AG08470 (cell line): Measurements from ENCODE around the genes ELF2, MAML3 and UCP1.

- RRBS: no CpG with 5 or more reads among the region's 1 CpG
Measured at GRCh38 chr4:133934440-133934792, 267.2 kb downstream of the PABPC4L start.

- RRBS: no CpG with 5 or more reads among the region's 7 CpGs
Measured at GRCh38 chr4:134627228-134627771, 425.7 kb upstream of the PABPC4L start.

DNA sequence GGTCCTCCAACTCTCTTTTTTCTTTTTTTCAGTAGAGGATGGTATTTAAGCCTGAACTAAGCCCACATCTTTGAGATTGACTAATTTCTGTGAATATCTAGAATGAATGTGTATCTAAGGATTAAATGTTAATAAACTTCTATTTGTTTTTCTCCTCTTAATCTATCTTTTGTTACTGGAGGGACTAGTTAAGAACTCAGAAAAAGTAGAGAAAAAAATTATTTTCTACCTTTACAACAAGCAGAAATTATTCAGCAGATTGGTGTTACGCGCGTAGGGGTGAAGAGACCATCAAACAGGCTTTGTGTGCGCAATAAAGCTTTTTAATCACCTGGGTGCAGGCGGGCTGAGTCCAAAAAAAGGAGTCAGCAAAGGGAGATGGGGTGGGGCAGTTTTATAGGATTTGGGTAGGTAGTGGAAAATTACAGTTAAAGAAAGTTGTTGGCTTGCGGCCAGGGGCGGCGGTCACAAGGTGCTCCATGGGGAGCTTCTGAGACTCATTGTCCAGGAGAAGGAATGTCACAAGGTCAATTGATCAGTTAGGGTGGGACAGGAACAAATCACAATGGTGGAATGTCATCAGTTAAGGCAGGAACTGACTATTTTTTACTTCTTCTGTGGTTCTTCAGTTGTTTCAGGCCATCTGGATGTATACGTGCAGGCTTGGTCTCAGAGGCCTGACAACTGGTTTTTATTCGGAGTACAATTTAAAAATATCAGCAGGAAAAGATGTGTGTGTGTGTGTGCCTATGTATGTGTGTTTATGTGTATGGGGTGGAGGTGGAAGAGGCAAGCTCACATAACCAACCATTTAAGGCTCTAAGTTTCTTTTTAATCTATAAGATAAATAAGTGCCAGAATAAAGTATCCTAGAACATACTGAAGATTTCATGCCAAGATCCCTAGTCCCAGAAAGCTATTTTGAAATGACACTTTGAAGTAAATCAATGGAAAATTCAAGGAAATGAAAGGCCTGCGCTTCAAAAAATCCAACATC is 129.2 kb downstream of the SLC7A11 start:
- RRBS: no CpG with 5 or more reads among the region's 11 CpGs

DNA sequence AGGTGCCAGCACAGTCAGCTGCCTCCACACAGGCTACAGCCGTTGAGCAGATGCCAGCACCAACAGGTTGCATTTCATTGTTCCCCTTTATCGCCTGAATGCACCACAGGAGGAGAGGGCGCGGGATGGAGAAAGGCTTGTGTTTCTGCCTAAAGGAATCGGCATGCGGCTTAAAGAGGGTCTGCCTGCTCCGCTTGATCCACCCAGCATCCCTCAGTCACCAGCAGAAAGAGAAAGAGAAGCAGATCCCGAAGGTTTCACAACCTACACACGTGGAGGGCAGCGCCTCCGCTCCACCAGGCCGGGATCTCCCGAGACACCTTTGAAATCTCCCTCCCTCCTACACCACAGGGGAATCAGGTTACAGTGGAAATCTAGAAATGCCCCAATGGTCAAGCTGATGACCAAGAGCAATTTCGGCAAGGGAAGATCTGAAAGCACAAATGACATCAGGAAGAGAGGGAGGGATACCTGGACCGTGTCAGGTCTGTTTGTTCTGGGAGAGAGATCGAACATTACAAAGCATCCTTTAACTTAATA is 332.7 kb upstream of the NOCT start:
- RRBS: no CpG with 5 or more reads among the region's 16 CpGs

GRCh38 chr4:139019237-139020113 is 3.9 kb downstream of the NOCT start:
- RRBS: no CpG with 5 or more reads among the region's 8 CpGs

DNA sequence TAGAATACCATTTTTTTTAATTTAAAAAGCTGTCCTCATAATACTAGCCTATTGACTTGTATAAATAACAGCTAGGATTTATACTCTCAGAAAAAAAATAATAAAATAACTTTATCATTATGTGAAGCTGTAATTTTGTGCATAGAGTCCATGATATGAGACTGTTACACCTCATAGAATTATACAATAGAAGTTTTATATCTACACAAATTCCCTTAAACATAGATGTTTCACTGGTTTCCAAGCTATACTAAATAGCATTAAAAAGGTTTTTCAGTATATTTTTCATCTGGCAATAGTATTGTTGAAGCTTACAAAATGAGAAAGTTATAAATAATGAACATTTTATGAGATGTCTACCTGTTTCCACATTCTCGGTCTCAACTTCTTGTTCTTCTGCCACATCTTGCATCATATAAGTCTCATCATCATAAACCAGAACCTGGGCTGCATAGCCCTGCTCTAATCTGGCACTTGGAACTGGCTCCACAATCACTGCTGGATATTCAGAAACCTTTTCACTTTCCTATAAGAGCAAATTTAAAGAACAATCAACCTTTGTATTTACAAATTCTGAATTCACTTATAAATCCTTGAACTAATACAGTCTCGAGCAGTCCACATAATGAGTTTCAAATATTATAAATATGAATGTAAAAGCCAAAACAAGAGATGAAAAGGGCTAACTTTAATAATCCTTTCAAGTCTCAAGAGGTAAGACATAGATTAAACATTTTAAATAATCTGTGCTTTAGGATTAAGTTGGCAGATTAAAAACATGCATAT is 52.0 kb downstream of the ELF2 start:
- RRBS: no CpG with 5 or more reads among the region's 2 CpGs

DNA sequence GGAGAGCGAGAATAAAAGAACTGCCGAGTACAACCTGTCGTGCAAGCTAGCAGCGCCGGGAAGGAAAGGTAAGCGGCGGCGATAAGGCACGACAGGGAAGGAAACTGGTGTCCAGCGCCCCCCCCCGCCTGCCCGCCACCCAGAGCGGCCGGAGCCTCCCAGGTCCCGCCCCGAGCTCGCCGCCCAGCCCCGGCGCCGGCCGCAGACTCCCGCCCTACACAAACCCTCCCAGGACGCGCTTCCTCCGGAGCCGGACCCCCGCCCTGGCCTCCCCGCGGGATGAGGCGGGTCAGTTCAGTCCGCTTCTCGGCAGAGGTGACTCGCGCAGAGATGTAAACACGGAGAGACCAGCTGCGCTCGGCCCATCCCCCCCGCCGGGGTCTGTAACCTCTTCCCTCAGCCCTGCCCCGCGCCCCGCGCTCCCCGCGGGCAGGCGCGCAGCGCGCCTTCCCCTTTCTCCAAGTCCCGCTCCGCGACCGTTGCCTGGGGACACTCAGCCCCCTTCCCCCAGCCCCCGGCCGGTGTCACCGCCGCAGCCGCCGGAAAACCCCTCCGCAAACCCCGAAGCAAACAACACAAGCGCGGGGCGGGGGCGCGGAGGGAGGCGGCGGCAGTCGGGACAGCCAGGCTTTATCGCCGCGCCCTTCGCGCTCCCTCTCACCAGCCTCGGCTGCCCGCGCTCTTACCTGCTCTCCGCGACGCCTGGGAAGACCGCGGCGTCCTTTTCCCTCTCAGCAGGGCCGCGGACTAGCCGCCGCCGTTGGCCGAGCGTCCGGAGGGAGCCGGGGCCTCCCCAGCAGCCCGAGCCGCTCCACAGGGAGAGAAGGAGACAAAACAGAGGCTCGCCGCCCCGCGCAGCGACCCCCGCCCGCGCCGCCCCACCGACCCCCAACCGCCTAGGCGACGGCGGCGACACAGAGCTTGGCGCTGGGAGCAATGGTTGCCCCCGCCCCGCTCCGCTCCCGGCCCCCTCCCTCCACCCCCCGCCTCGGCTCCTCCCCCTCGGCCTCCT is at the start of gene ELF2:
TSS of gene ELF2 (minus strand) at position 938 of the 1,012 bp plus-strand sequence.
- RRBS: 3% methylated on average over 21 of the region's 118 CpGs

- RRBS: under 1% methylated on average over 39 of the region's 86 CpGs
Measured at GRCh38 chr4:139177750-139178785, 1.1 kb upstream of the ELF2 start.

DNA sequence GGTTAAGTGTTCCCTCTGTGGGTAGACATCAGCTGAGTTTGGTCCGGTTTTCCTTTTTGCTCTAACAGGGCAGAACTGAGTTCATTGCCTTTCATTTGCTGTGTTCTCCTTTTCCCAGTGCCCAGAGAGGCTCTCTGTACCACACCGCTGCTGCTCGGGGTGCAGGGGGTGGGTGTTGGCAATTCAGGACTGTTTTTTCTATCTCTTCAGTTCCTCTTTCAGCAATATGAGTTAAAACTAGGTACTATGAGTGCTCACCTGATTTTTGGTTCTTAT is 17.3 kb downstream of the RAB33B start:
- RRBS: no CpG with 5 or more reads among the region's 3 CpGs

- RRBS: no CpG with 5 or more reads among the region's 6 CpGs
Measured at GRCh38 chr4:139552354-139553463, 3.3 kb downstream of the SETD7 start.

- RRBS: no CpG with 5 or more reads among the region's 3 CpGs
Measured at GRCh38 chr4:139791651-139792186, 126.1 kb downstream of the MGST2 start.

- RRBS: no CpG with 5 or more reads among the region's 3 CpGs
Measured at GRCh38 chr4:139841766-139842018, 176.1 kb downstream of the MGST2 start.

GRCh38 chr4:140048546-140048849 is 105.5 kb downstream of the MAML3 start:
- RRBS: no CpG with 5 or more reads among the region's 4 CpGs

- RRBS: 23% methylated on average over 9 of the region's 18 CpGs
Measured at GRCh38 chr4:140092316-140092795, 61.6 kb downstream of the MAML3 start.

GRCh38 chr4:140153717-140154602 is at the start of gene MAML3:
Gene MAML3, minus strand, starts transcription at chr4:140154184.
- RRBS: no CpG with 5 or more reads among the region's 79 CpGs

DNA sequence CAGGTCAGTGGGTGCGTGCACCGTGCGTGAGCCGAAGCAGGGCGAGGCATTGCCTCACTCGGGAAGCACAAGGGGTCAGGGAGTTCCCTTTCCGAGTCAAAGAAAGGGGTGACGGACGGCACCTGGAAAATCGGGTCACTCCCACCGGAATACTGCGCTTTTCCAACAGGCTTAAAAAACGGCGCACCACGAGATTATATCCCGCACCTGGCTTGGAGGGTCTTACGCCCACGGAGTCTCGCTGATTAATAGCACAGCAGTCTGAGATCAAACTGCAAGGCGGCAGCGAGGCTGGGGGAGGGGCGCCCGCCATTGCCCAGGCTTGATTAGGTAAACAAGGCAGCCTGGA is 14.0 kb downstream of the CLGN start:
- RRBS: no CpG with 5 or more reads among the region's 23 CpGs

GRCh38 chr4:140568706-140569377 is at the start of gene UCP1:
Gene UCP1, minus strand, starts transcription at chr4:140568961.
- RRBS: 3% methylated on average over 16 of the region's 59 CpGs

DNA sequence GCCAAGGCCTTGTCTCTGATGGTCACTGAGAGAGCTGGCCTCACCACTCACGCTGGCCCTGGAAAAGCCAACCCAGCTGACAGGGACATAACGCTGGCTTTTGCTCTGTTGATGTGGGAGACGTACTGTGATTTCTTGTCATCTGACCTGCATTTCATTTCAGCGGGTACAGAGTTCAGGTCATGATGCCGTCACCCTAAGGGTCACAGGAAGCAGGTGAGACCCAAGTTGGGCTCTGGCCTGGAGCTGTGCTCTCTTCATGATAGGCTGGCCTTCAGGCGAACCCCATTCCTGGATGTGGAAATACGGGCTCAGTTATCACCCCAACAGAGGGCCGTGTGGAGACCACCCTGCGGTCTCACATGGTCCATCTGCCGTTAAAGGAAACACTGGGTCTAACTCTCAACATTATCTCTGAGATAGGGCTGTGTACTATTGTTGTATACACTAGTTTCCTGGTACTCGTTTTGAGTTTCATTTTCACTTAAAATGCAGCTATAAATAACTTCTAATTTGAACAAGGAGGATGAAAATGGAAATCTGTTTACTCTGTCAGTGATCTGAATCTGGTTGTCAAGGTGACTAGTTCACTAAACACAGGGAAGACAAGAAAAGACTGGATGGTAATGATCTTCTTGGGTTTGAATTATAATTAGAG is 89.2 kb downstream of the TBC1D9 start:
- RRBS: no CpG with 5 or more reads among the region's 11 CpGs

- RRBS: no CpG with 5 or more reads among the region's 4 CpGs
Measured at GRCh38 chr4:140719471-140720133, 36.6 kb downstream of the TBC1D9 start.

DNA sequence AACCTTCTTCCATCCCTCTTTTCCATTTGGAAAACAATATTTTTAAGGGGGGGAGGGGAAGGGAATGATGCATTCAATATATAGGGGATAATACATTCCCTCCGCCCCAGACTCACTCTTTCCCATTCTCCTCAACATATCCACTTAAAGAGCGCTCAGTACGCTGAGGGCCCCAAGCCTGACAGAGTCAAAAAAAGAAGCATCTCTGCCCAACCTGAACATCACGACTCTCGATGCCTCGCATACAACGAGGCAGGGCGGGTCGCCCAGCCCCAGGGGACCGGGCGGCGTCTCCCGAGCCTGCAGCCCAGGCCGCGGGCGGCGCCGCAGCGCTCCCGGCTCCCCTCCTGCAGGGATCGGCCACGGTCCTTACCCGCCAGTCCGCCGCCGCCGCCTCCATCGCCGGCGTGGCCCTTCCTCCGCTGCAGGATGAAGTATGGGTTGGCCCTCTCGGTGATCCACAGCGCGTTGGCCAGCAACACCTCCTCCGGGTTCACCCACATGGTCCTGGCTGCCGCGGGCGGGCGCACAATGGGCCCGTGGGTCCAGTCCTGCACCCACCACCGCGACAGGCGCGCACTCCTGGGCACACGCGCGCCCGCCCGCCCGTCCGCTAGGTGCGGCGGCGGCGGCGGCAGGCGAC is 521 bp downstream of the TBC1D9 start:
- RRBS: 2% methylated on average over 15 of the region's 57 CpGs